Zone of skin (tissue), 1 donor: Measurements from ENCODE around the genes PTPN6, PHB2, NANOG and C3AR1.

DNA sequence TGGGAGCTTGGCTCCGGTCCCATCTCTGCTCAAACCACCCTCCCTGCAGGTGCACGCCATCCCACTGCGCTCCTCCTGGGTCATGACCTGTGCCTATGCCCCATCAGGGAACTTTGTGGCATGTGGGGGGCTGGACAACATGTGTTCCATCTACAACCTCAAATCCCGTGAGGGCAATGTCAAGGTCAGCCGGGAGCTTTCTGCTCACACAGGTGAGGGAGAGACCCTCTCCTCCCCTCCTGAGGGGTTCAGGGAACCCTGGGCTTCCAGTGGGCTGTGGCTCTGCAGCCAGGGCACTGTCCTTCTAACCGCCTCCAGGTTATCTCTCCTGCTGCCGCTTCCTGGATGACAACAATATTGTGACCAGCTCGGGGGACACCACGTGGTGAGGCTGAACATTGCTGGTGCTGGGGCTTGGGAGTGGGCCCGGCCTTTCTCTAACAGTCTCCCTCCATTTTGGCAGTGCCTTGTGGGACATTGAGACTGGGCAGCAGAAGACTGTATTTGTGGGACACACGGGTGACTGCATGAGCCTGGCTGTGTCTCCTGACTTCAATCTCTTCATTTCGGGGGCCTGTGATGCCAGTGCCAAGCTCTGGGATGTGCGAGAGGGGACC lies 2.7 kb downstream of the GNB3 start:
- RRBS: no CpG with 5 or more reads among the region's 13 CpGs

DNA sequence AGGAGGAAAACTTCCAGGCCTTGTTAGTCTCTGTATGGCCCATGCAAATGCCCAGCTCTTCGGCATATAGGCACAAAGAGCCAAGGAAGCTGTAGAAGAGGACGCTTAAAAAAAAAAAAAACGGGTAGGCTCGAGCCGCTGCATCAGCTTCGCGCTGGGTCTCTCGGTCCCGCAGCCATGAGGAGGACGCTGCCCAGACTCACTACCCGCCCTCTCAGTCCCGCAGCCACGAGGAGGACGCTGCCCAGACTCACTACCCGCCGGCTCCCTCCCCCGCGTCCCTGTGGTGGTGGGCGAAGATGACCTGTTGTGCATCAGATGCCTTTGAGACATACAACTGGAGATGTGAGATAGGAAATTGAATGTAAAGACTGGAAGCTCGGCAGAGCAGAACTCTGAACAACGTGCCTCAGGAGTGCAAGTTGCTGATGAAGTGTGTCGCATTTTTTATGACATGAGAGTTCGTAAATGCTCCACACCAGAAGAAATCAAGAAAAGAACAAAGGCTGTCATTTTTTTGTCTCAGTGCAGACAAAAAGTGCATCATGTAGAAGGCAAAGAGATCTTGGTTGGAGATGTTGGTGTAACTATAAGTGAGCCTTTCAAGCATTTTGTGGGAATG lies 11.5 kb upstream of the SPSB2 start:
- RRBS: no CpG with 5 or more reads among the region's 23 CpGs

GRCh38 chr12:6886174-6887133 lies 13.4 kb upstream of the SPSB2 start:
- RRBS: no CpG with 5 or more reads among the region's 19 CpGs

DNA sequence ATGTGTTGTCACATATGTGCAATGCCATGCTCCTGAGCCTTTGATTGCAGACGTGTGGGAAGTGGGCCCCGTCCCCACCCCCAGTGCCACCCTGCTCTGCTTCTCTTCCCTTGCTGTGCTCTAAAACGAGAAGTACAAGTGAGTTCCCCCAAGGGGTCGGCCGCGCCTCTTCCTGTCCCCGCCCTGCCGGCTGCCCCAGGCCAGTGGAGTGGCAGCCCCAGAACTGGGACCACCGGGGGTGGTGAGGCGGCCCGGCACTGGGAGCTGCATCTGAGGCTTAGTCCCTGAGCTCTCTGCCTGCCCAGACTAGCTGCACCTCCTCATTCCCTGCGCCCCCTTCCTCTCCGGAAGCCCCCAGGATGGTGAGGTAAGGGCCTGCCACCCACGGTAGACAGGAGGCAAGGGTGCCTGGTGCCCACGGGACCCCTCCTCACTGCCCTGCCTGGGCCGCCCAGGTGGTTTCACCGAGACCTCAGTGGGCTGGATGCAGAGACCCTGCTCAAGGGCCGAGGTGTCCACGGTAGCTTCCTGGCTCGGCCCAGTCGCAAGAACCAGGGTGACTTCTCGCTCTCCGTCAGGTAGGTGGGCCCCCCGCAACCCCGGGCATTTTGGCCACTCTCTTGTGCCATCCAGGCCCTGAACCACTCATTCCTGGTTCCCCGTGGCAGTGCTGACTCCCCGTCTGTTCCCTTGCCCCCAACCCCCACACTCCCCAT lies at the start of gene PTPN6:
Gene PTPN6, plus strand, starts transcription at position 203 of the 716 bp plus-strand sequence.
- RRBS: 38% methylated on average over 5 of the region's 27 CpGs

DNA sequence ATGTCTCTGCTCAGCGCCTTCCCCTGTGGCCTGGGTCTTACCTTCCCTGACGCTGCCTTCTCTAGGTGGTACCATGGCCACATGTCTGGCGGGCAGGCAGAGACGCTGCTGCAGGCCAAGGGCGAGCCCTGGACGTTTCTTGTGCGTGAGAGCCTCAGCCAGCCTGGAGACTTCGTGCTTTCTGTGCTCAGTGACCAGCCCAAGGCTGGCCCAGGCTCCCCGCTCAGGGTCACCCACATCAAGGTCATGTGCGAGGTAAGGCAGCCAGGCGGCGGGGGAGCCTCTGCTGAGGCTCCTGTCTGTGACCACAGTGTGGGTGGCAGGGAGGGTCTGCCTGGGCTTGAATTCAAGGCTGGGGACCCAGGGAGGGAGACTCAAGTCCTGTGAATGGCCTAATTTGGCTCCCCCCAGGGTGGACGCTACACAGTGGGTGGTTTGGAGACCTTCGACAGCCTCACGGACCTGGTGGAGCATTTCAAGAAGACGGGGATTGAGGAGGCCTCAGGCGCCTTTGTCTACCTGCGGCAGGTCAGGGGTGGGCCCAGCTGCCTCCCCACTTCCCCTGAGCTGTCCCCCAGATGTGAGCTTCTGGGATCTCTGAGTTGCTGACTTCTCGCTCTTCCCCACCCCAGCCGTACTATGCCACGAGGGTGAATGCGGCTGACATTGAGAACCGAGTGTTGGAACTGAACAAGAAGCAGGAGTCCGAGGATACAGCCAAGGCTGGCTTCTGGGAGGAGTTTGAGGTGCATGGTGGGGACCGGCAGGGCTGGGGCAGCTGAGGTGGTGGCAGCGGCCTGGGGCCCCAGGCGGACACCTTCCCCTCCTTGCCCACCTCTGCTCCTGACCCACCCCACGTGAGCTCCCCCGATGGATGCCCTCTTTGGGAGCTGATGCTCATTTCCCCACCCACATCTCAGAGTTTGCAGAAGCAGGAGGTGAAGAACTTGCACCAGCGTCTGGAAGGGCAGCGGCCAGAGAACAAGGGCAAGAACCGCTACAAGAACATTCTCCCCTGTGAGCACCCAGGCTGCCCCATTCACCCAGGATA lies 3.9 kb downstream of the PTPN6 start:
- RRBS: no CpG with 5 or more reads among the region's 32 CpGs

DNA sequence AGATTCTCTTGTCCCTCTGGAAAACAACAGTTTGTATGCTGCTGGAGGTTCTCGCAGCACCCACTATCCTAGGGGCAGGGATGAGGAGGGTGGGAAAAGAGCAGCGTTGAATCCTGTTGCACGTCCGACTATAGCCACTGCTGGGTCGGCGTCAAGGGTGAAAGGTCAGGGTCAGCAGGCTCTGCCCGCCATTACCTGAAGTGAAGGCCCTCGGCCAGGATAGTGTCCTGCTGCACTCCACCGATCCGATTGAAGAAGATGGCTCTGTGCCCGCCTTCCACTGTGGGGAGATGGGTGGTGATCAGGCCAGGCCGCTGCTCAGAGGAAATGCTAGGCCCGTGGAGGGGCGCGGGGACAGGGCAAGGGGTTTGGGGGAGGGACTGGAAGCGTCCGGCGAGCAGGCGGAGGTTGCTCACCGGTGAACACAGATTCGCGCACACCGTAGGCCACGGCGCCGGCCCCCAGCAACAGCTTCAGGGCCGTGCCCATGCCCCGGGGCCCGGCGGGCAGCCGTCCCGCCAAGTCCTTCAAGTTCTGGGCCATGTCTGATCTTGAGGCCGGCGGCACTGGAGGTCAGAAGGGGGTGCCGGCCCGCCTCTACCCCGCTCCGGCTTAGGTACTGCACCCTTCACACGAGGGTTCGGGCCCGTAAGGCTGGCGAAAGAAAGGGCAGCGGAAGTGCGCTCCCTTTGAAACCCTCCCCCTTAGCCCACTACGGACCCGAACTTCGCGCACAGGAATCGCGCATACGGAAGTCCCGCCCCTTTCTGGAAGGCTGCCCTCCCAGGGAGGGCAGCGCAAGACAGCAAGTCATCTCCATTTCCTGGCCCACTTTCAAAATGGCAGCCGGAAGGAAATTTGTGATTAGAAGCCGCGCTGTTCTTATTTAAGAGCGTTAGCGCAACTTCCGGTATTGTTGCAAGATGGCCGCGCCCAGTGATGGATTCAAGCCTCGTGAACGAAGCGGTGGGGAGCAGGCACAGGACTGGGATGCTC lies at the start of gene PHB2:
Gene PHB2, minus strand, starts transcription at position 664 of the 996 bp plus-strand sequence.
- RRBS: 3% methylated on average over 17 of the region's 64 CpGs

GRCh38 chr12:7107883-7109014 lies 765 bp downstream of the C1RL start:
- RRBS: 4% methylated on average over 15 of the region's 35 CpGs

GRCh38 chr12:7155146-7156234 lies 25.3 kb downstream of the CLSTN3 start:
- RRBS: no CpG with 5 or more reads among the region's 20 CpGs

DNA sequence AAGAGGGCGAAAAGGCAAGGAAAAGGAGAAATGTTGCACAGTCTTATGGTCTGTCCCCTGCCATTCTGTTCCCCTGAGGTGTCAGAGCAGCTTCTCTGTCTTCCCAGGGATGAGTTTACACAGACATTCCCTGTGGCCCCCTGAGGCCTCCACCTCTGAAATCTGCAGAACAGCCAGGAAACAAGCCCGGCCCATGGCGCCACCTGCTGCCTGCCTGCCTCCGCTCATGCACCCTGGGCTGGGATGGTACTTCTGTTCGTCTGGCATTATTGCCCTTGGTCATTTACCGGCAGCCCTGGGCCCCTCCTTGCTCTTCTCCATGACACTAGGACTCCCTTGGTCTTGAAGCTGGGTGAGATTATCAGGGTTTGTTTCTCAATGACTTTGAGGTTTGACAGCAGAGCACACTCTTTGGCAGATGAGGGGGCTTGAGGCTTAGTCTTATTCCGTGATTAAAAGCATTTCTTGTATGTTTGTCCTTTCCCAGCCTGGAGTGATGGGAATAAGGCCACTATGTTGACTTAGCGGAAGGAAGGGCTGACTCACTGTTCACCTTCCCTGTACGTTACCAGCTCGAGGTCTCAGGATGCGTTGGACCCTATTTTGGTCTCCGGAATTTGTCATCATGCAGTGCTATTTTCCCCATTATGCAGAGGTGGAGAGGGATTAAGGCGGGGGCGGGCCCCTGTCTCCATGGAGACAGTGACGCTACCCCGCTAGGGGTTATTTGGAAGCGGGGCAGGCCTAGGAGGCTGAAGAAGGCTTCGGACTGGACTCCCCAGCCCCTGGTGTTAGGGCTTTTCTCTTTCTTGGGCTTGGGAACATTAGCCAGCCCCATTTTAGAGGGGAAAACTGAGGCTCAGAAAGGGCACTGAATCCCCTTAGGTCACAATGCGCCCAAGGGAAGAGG lies 772 bp upstream of the PEX5 start:
- RRBS: 3% methylated on average over 5 of the region's 19 CpGs

- RRBS: no CpG with 5 or more reads among the region's 2 CpGs
Measured at GRCh38 chr12:7197891-7198241, 8.4 kb downstream of the PEX5 start.

- RRBS: no CpG with 5 or more reads among the region's 11 CpGs
Measured at GRCh38 chr12:7487202-7488208, 16.1 kb downstream of the CD163 start.

- RRBS: no CpG with 5 or more reads among the region's 1 CpG
Measured at GRCh38 chr12:7571043-7571841, 67.7 kb upstream of the CD163 start.

GRCh38 chr12:7788801-7789718 lies at the start of gene NANOG:
Gene NANOG (plus strand): TSS chr12:7789402.
- RRBS: no CpG with 5 or more reads among the region's 19 CpGs

DNA sequence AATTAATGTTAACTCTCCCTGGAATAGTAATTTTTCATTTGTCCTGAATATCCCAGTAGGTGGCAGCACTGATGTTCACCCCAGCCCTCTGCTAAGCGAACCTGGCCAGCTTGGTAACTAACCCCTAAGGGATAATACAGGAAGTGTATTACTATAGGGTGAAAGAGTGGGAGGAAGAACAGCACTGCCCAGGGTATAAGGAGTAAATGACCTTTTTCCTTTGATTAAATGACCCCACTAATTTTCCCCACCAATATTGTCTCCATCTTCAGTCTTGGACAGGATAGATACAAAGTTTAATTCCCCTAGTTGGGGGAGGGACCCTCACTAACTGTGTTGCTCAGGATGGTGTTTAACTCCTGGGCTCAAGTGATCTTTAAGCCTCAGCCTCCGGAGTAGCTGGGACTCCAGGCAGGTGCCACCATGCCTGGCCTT lies 40.5 kb downstream of the SLC2A14 start:
- RRBS: no CpG with 5 or more reads among the region's 2 CpGs

DNA sequence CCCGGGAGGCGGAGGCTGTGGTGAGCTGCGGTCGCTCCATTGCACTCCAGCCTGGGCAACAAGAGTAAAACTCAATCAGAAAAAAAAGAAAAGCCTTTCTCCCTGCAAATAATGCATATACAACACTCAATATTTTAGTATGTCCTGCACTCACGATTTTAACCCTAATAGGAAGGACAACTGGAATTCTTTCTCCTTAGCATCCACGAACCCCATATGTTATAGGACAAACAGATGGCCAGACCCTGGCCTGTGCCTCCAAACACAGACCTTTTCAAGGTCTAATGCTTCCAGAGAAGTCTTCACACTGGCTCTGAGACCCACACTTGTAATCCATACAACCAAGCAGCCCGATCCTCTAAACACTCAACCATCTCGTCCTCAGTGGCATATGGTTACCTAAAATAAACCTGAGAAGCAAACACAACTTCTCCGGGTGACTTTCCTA lies 589 bp downstream of the SLC2A3 start:
- RRBS: no CpG with 5 or more reads among the region's 9 CpGs

DNA sequence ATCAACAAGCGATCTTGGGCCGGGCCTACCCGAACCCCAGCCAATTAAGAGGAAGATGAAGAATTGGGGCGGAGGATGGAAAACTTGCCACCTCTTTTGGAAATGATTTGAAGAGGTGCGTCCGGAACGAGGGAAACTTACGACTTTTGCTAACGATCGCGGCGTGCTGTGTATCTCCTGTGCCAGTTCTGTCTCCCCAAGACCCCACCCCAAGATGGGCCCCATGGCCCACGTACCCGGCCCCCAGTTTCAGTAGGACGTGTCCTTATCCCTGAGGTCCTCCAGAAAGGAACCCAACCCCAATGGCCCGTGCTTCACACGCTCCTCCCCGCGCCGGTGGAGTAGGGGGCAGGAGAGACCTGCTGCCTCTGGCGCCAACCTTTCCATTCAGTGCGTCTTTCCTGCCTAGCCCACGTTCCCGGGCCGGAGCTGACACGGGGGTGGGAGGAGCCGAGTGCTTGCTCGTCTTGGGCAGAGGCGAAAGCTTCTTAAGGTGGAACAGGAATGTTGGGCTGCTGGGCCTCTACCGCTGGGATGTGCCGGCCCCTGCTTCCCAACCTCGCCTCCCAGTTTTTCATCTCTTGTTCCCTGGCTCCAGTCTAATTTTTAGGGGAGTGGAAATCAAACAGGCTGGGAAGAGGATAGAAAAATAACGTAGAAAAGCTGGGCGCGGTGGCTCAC lies 5.6 kb upstream of the FOXJ2 start:
- RRBS: under 1% methylated on average over 23 of the region's 35 CpGs

DNA sequence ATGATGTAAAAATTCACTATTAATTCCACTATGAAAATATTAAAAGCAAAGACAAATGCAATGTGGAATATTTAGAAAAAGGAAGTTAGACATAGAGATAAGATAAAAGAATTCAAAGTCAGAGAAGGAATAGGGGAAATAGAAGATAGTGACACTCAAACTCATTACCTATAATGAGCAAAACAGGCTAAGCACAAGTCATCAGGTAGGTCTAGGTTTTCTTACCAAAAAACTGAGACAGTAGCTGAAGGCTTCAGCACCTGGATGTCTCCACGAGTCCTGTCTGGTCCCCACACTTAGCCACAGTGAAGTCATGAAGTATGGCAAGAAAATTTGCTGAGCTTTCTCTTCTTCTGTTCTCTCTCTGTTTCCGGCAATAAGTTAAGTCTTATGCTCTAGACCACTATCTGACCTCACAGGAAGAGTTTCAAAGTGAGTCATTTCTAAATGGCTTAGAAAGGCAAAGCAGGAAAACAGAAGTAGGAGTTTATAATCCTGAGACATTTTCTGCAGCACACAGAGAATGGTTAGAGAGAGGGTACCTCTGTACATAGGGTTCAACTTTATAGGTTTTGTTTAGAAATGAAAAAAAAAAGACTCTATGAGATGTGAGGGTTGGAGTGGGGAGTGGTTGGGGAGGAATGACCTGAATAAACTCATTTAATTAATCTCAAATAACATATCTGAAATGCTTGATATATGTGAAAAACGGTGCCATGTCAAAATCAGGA lies at the start of gene C3AR1:
Gene C3AR1, minus strand, starts transcription at position 307 of the 731 bp plus-strand sequence.
- RRBS: no CpG with 5 or more reads among the region's 3 CpGs

GRCh38 chr12:8242689-8243087 lies 15.3 kb upstream of the FAM90A1 start:
- RRBS: no CpG with 5 or more reads among the region's 43 CpGs

DNA sequence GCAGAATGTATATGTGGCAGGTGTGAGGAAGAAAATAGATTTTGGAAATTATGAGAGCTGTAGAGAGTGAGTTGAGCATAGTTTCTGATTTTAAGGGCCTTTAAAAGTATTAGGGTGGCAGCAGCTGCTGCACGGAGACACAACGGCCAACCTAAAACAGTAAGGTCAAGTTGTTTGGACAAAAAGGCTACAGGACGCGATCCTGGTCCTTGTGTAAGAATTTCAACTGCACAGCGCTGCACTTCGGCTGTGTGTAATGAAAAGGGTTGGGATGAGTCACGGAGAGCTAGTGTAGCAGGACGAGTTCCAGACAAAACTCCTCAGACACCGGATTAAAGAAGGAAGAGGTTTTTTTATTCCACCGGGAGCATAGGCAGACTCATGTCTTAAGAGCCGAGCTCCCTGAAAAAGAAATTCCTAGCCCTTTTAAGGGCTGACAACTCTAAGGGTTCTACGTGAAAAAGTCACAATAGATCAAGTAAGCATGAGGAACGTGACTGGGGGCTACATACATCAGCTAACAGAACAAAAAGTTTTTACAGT lies 54.7 kb upstream of the FAM90A1 start:
- RRBS: no CpG with 5 or more reads among the region's 13 CpGs

GRCh38 chr12:8285607-8286093 lies 58.2 kb upstream of the FAM90A1 start:
- RRBS: no CpG with 5 or more reads among the region's 13 CpGs